Parietal lobe (tissue), 2 donors: Measurements from ENCODE around the gene RNF13.

- RAMPAGE, long total RNA = no peak
These were observed 24.0 kb downstream of the CP start for GRCh38 chr3:149197542-149198106.

- RAMPAGE, long total RNA = no peak
These were observed 14.3 kb downstream of the CP start for GRCh38 chr3:149207258-149207827.

DNA sequence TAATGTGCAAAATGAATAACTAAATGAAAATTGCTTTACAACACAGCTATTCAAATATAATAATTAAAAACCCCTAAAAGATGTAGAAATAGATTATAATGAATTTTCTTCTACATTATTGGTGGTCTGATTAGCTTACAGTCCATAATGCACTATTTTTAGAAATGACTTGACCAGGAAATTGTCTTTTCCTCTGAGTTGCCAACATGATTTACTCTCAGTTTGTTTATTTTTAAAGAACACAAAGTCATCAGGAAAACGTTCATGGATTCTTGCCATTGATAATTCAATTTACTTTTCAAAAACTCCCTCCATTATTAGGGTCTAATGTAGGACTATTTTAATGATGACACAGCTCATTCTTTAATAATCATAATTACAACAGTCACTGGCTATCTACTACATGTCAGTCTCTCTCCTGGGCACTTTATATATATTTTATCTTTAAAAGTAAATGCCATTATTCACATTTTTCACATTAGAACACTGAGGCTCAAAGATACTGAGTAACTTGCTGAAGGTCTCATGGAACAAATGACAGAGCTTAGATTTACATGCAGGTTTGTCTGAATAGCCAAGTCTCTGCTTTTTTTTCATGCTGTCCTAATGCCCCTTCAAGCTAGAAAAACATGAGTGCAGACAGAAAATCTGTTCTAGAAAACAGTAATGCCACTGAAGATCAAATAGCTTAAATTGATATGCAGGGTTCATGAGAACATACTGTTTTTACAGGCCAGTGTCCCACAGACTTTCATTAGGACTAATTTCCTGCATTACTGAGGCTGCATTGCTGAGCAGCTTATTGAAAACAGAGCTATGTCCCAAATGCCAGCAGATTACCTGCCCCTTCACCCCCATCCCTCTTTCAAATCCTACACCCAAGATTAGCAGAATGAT is 968 bp downstream of the TM4SF18 start:
- RAMPAGE, long total RNA = no peak

- RAMPAGE, long total RNA = no peak
These were observed 79.6 kb downstream of the TM4SF4 start for GRCh38 chr3:149554058-149554584.

DNA sequence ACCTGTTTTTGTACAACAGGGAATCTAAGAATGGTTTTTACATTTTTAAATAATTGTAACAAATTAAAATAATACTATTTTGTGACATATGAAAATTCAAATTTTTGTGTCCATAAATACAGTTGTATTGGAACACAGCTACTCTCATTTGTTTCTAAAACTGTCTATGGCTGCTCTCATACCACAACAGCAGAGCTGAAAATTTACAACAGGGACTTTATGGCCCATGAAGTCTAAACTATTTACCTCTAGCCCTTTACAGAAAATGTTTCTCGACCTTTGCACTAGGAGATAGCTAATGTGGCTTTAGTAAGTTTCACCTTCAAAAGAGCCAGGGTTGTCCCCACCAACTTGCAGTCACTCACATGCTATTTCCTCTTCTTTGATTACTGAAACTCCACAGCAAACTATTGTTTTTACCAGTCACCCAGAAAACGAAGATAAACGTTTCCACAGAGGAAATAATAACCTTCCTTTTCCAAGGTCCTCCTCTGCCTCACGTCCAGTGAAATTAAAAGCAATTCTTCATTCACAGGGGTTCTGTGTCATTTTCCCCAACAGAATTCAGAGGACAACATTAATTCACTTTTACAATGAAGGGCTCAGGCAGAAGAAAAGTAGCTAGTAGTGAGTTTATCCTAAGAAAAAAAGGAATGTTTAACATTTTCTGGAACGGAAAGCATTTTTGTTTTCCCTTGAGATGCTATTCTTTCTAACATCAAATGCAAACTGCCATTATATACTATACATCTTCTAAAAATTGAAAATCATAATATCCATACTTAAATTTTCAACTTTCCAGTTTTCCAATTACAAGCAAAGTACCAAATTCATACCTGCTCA is 48.2 kb downstream of the WWTR1 start:
- RAMPAGE, long total RNA = no peak

- RAMPAGE, long total RNA = no peak
These were observed 1.5 kb downstream of the WWTR1 start for GRCh38 chr3:149656396-149656684.

DNA sequence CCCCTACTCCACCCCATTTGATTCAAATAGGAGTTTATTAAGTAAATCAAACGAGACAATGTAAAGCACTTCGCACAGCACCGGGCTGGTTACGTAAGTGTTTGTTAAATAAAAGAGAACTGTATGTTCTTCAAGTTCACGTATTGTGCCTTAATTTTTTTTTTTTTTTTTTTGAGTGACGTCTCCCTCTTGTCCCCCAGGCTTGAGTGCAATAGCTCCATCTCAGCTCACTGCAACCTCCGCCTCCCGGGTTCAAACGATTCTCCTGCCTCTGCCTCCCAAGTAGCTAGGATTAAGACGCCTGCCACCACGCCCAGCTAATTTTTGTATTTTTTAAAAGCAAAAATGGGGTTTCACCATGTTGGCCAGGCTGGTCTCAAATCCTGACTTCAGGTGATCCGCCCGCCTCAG is 1.4 kb upstream of the WWTR1 start:
- RAMPAGE, long total RNA = no peak

GRCh38 chr3:149701937-149702361 is 44.1 kb upstream of the WWTR1 start:
- RAMPAGE, long total RNA = no peak

DNA sequence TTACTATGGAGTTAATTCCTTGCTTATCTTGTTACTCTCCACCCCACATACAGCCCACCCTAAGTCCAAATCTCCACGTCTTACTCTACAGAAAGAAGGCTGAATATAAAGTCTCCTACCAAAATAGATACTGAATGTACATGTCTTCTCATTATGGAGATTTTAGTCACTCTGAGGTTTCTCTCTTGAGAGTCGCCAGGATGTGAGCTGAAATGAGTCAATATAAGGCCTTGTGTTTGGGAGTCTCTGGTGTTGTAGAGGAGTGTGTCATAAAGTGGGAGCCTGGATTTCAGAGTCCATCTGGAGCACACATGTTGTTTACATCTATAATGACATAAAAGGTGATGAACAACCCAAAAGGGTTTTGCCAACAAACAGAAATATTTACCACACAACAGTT is 45.2 kb upstream of the WWTR1 start:
- RAMPAGE, long total RNA = no peak

GRCh38 chr3:149812101-149813318 is at the start of gene RNF13:
TSS of gene RNF13 (plus strand) at chr3:149813215.
- RAMPAGE, long total RNA = no peak

- RAMPAGE, long total RNA = no peak
These were observed 159 bp downstream of the PFN2 start for GRCh38 chr3:149970682-149970789.

GRCh38 chr3:150253261-150254069 is 154.6 kb upstream of the TSC22D2 start:
- RAMPAGE, long total RNA = no peak

DNA sequence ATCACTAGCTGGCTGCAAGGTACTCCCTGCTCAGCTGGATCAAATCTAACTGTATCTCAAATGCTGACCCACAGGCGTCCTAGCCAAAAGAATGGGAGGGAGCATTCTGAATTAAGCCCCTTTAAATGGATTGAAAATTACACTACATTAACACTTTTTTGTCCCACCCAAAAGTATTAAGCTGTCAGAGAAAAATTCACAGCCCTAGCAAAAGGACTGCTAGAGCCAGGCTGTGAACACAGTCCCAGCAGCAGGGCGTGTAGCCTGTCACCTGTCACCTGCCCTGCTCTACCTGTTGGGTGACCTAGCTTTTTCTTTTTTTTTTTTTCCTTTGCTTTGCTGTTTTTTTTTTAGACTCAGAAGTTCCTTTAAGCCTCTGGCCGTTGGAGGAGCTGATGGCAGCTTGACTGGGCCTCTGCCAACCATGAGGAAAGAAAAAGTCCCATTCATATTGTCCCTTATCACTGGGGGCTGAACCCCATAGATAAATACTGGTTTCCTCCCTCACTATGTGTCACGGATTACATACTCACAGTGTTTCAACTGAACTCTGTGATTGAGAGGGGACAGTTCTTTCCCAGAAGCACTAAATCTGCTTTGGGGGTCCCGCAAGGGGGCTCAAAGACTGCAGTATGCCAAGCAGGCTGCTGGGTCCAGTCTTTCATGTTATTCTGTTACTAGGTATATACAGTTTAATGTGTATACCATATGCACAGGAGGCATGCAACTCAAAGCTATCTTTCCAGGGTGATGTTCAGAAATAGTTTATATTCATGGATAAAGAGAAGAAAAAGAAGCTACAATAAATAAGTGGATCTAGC is 93.4 kb upstream of the TSC22D2 start:
- RAMPAGE, long total RNA = no peak

DNA sequence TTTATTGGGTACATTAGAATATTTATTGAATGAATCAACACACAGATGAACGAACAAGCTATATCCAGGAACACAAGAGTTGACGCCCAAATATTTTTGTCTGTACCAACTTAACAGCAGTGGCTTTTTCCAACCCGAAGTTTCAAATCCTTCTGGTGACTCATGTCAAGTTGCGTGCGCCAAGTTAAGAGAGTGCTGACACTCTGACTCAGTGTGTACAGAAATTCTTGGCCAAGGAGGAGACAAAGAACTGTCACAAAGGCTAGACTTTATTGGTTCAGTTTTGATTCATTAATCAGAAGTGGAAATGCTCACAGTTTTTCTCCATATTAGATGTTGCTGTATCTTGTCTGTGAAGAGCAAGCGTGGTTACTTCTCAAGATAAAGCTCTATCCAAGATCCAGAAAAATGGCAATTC is 59.6 kb upstream of the TSC22D2 start:
- RAMPAGE, long total RNA = no peak

GRCh38 chr3:150409507-150410526 is 1.7 kb downstream of the TSC22D2 start:
- RAMPAGE, long total RNA = no peak

GRCh38 chr3:150542870-150543901 is 3.1 kb downstream of the SERP1 start:
- RAMPAGE, long total RNA = no peak

DNA sequence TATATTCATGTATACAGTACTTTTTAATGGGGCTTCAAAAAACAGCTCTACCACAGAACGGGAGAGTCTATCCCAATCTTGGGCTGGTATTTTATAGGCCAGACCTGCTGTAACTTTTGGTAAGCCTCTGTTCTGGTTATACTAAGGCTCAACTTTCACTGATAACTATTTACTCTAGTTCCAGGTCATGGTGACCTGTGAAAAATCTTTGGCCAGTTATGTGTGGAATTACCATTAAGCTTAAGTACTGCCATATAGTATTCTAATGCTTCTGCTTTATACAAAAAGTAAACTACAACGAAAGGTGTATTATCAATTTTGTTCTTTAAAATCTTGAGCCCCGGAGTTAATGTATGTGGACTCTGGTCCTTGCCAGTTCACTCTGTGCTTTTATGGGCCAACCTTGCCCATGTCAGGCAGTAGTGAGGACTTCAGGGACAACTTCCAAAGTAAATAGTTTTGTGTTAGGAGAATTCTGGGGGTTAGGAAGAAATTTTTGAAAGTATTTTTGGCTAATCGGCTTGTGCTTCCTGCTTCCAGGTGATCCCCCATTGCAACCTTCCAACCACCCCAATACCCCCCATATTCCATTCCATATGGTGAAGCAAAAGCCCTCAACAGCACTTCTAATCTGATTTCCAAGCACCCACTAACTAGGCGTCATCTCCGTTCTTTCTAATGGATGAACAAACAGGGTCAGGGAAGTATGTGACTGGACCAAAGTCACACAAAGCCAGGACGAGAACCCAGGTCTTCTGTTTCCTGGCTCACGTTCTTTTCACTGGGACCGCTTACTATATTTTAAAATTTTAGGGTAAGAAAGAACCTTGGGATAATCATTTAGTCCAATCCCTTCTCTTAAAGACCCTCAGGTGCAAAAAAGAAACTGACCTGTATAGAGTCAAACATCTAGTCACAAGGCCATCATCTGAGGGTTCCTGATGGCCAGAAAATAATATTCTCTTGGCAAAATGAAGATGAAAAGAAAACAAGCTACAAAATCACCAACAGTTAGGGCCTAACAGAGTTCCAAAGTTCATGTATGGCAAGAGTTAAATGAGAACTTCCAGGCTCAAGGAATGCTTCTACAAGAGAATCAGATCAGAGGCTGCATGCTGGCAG is 6.1 kb downstream of the SIAH2 start:
- RAMPAGE, long total RNA = no peak

- RAMPAGE, long total RNA = no peak
These were observed 1.4 kb downstream of the SIAH2 start for GRCh38 chr3:150761301-150762246.

DNA sequence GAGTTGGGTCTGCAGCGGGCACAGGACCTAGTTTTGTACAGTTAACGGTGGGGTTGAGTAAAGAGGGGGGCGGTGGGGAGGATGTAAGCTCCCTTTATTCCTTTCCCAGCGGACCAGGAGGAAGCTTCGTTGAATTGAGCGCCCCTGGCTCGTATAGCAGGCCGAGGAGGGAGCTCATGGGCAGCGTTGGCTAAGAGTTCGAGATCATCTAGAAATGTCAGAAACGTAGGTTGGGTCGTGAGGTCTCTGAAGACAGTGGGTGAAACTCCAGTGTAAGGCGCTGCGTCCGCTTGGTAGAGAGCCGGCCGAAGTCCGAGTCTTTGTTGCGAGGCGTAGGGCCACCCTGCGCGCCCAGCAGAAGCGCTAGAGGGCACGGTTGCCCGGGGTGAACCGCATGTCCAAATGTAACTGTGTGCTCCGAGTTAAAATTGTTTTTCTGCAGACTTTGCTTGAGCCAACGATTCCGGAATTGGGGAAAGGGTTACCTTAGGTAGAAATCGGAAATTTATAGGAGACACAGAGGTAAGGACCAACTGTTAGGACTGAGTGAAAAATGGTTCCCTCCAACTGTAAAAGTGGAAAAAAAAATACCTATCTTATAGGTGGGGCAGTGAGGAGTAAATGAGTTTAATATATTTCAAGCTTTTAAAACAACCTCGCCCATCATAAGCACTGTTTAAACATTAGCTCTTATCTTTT is 889 bp upstream of the SIAH2 start:
- RAMPAGE, long total RNA = no peak

GRCh38 chr3:150771500-150771980 is 8.6 kb upstream of the SIAH2 start:
- RAMPAGE, long total RNA = no peak